Temporal lobe (tissue), 2 donors: Measurements from ENCODE around the genes LRRC7 and LRRC40.

DNA sequence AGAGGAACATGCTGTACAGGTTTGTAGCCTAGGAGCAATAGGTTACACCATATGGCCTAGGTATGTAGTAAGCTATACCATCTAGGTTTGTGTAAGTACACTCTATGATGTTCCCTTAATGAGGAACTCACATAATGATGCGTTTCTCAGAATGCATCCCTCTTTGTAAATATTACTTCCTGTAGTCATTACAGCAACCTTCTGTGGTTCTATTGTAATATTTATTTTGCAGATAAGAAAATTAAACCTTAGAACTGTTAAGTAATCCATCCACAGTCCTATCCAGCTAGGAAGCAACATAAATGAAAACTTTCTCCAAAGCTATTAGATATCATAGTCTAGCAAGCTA, 88.7 kb downstream of the WLS start:
- RAMPAGE, long total RNA: no peak

DNA sequence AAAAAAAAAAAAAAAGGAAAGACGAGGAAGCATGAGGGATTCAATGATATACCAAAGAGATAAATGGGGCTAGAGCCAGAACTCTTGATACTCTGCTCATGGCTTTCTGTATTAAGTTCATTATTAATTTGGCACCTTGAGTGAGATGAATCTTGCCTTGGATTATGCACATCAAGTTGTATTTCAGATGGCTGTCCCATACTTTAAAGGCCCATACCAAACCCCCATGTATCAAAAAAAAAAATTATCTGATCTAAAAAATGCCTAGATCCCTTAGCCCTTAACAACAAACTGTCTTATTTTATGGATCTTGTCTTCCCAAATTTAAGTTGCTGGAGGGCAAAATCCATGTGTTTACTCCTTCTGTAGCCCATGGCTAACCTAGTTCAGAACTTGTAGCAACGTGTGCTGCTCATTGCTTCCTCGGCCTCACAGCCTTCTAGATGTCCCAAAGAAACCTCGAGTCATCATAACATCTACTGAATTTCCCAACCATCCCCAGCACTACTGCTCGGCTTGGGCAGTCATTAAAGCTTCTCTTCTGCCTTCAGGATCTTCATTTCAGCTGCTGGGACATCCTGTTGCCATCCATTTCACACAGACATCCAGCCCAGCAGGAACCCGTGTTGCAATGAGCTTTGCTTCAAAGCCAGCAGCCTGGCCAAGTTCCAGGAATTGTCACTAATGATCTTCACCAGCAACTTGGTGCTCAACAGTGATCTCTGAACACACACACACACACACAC, 18.7 kb downstream of the WLS start:
- RAMPAGE, long total RNA: no peak

DNA sequence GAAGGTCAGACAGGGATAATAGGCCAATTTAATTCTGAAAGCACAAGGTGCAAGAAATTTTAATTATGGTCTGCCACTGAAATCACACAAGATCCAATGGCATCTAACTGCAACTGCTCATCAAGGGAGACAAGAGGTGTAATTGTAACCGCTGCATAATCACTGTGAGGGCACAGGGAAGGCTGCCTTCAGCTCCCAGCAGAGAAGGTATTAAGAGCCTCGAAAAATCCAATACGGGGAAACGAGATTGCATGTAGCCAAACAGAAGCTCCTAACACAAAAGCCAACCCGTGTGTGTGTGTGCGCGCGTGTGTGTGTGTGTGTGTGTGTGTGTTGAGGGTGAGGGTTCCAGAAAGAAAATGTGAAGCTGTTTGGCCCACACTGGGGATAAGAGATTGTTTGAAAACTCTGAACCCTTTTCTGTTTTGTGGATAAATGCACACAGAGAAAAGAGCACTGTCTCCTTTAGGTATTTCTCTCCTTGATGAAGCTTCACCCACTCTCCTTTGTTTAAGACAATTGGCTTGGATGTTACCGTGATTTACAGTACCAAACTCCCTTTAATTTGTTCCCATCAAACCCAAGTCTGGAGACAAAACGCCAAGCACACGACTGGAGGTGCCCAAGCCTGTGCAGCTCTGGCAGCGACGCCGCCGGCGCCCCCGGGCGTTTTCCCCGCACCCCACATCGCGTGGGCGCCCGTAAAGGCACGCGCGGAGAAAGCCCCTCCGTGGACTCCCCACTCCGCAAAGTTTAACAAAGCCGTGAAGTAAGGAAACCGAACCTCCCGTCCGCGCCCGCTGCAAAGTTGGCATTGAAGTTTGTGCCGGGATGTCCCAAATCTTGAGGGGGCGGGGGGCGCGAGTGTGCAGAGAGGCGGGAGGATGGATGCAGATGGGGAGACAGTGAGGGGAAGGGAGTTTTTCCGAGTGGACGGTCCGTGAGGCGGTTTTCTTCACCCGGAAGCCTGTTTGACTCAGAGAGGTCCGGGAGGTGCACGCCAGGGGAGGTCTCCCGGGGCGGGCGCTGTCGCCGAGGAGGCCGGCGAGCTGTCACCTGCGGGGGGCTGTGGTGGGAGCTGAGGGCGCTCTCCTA, 1.7 kb downstream of the WLS start:
- RAMPAGE, long total RNA: no peak

DNA sequence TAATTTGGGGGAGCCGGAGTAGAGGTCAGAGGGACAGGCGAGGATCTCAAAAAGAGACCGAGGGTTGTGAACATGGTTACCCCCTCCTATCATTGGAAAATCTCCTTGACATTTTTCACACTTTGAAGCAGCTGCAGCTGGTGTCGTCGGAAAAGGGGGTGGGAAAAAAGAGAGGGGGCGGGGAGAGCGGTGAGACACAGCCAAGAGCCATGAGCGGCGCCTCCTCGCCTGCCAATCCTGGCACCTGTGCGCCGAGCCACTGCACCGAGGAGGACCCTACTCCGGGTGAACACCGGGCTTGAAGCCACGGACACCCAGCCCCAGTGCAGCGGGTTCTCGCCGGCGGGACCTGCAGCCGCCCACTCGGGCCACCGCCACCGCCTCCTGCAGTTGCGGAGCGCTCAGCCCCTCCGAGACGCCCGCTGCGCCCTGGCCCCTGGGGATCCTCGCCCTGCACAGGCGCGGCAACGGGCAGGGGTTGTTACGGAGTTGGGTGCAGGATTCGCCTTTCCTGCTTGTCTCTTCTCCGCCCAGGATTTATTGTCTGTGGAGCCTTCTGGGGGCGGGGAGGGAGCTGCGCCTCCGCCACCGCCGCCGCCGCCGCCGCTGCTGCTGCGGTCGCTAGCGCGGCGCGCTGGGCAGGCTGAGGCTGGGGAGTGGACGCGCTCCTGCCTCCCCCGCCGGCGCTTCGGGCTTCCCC, at the start of gene LRRC7:
Gene LRRC7, plus strand, starts transcription at position 231 of the 700 bp plus-strand sequence.
- RAMPAGE, long total RNA: no peak

DNA sequence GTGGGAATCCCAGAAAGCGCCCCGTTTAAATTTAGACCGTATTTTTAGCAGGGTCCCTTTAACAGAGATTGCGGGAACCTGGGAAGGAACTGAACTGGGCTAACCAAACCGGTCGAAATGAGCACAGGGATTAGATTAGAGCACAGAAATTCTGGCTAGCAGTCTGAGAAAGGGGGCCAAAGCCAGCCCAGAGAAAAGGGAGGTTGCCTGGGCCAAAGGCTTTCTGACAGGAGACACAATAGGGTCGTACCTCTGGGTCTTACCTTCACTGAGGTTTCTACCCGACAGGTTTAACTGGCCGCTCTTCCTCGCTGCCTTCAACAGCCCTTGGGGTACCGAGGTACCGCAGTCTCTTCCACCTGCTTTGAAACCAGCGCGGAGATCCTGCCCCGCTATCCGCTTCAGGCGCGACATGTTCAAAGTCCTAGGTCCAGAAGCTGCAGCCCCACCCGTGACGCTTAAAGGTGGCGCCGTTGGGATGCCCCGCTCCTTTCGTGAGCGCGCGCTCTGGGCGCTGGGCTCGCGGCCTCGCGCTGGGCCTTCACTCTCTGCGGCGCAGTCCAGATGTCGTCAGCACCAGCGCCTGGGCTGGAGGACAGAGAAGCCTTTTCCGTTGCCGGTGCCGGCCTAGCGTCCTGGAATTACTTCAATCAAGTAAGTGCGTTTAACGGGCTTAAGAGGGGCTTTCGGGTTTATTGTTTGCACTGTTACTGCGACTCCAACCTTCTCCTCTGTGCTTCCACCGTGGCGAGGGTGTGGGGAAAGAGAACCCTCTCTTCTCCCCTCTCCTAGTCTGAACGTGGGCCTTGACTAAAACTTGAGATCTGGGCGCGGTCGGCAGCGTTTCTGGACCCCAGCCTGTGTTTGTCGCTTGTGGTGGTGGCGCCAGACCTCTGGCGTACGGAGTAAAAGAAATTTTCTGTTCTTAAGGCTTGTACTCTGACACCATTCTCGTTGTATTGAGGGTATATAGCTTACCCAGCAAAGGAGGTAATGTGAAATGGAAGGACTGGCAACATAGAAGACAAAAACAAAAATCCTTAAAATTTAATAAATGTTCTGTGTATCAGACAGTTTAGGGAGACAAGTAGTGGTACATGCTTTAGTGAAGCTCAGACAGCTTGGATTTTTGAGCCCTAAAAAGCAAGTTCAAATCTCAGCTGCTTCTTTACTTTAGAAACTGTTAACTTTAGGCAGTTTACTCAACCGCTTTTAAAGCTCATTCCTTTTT, at the start of gene LRRC40:
Gene LRRC40, minus strand, starts transcription at position 453 of the 1,231 bp plus-strand sequence.
- RAMPAGE, long total RNA: start-site peak on the minus strand centred at position 442 of the sequence, 37 bp wide, 1,066 and 471 reads in 2 replicates; start-site peak on the plus strand centred at position 595 of the sequence, 50 bp wide, 403 and 160 reads in 2 replicates

GRCh38 chr1:70410290-70410492, 877 bp upstream of the CTH start:
- RAMPAGE, long total RNA: no peak

- RAMPAGE, long total RNA: no peak
Measured at GRCh38 chr1:71067254-71068003, 13.4 kb downstream of the ZRANB2 start.

GRCh38 chr1:74731005-74732254, 1.4 kb downstream of the CRYZ start:
- RAMPAGE, long total RNA: no peak

DNA sequence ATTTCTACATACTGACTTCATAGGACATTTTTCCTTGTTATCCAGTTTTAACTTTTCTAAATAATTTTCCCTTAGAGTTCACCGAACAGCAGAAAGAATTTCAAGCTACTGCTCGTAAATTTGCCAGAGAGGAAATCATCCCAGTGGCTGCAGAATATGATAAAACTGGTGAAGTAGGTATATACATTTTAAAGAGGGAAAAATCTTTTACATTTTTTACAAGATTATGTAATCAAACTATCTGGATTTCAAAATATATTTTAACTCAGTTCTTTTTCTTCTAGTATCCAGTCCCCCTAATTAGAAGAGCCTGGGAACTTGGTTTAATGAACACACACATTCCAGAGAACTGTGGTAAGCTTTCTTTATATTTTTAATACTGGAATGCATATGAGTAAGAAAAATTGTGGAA, 8.1 kb downstream of the ACADM start:
- RAMPAGE, long total RNA: no peak

GRCh38 chr1:75786947-75787377, 906 bp downstream of the RABGGTB start:
- RAMPAGE, long total RNA: no peak

DNA sequence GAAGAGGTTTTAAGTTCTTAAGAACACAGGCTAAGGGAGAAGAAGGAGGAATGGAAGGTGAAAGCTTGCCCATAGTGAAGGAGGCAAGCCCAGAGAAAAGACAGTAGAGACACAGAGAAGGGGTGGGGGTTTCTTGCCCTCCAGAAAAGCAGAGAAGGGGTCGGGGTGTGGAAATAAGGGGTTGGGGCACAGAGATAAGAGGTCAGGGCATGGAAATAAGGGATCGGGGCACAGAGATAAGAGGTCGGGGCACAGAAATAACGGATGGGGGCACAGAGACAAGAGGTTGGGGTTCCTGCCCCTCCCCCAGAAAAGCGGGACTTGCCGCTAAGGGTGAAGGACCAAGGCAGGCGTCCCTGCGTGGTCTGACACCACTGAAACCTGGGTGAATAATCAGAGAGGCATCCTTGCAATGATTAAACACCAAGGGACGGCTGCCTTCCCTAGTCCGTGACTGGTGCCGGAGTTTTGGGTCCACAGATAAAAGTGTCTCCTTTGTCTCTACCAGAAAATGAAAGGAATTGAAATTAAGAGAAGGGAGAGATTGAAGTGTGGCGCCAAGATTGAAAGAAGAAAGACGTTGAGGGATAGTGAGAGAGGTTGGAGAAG, 32.0 kb downstream of the ST6GALNAC5 start:
- RAMPAGE, long total RNA: no peak

DNA sequence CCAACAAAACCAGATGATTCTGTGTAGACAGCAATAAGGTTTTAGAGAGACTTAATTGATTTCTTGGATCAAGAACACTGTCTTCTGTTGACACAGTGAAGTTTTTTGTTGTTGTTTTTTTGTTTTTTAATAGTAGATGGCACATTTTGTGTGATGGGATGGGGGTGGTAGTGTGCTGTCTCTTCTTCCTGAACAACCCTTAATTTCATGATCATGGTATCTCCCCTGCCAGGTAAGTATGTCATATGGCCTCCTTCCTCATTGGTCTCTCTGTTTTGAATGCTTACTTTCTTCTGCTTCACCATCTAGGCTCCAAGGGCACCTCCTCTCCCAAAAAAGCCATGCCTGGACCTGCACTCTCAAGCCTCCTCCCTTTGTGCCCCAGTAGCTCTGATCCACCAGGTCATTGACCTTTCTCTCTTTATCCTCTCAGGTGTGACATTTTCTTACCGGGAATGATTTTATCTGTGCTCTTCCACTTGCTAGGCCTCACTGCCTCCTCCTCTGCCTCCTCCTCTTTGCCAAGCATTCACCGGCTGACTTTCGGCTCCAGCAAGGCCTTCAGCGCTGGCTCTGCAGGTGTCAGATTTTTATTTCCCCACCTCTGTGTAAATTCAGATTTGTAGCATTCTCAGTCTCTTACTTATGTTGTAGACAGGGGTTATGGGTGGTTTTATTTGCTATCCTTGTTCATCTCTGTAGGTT, 91.4 kb downstream of the ST6GALNAC5 start:
- RAMPAGE, long total RNA: no peak

DNA sequence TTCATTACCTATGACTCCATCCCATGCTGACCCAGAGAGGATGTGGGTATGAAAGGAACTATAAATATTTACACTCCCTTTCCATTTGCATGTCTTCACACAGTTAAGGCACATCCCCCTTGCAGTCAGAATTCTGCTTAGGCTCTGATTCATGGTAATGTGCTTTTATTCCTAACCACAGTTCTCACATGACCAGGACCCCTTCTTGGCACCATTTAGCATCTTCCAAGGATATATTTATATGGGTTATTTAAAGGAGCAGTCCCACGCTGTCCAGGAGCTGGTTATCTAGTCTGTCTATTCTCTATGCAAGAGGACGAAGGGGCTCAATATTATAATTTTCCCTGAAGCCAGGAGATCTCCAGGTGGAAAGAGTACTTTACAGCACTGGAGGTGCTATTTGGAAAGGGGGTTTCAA, 89.2 kb downstream of the AK5 start:
- RAMPAGE, long total RNA: no peak

- RAMPAGE, long total RNA: no peak
Measured at GRCh38 chr1:77564300-77565473, 117.8 kb downstream of the ZZZ3 start.

- RAMPAGE, long total RNA: no peak
Measured at GRCh38 chr1:77616014-77616621, 66.3 kb downstream of the ZZZ3 start.

DNA sequence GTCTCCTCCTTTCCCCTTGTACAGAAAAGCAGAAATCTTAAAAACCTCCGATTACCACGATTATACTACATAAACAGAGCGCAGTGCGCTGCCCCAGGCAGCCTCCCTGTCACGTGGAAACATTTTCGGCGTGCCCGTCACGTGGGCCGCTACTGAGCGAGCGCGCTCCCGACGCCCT, 271 bp upstream of the ZZZ3 start:
- RAMPAGE, long total RNA: no peak

DNA sequence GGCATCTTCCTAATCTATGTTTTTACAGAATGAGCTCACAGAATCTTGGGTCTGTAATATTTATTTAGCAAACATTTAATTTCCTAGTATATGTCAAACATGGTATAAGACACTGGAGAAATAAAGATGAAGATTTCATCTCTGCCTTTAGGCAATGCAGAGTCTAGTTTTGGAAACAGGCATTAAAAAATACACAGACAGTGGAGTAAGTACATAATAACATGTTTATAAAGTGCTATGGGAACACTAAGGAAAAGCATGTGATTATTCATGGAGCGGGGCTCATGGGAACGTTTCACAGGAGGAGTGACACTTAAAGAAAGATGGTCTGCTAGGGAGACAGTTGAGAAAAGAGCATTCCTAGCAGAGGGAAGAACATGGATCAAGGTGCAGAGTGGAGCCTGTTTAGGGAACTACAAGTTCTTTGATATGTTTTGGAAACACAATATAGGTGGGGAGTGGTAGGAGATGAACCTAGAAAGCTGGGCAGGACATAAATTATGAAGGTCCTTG, 52.9 kb downstream of the MIGA1 start:
- RAMPAGE, long total RNA: no peak

- RAMPAGE, long total RNA: no peak
Measured at GRCh38 chr1:78642046-78642697, 7.5 kb upstream of the IFI44 start.

GRCh38 chr1:78643797-78644186, 5.8 kb upstream of the IFI44 start:
- RAMPAGE, long total RNA: no peak

DNA sequence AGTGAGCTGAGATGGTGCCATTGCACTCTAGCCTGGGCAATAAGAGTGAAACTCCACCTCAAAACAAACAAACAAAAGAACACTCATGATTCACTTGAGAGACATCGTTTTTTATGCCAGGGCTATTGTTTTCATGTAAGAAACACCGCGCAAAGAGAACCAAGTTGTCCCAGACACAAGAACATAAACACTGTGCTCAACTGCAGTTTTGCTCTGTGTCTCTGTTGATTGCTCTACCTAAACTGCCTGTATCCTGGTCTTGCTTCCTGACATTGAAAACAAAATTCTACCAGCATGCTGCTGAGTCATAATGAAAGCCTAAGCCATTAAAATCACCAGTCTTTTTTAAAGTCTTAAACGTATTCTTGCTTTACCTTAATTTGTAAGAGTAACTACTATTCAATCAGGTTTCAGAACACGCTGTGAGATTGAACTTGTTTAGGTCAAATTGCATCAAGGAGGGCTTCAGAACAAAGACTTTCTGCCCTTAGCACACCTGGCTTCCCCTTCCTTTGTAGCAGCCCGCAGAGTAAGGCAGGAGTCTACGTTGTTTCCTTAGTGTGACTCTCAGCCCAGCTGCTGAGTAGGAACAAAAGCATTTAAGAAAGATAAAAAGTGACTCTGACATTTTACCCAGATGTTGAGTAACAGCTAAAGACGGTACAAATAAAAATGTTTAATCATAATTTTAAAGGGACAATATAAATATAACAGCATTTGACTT, 186.7 kb upstream of the ADGRL4 start:
- RAMPAGE, long total RNA: no peak